Mesenchymal stem cell of adipose (primary cell): ENCODE data around the gene FUBP3.

DNA sequence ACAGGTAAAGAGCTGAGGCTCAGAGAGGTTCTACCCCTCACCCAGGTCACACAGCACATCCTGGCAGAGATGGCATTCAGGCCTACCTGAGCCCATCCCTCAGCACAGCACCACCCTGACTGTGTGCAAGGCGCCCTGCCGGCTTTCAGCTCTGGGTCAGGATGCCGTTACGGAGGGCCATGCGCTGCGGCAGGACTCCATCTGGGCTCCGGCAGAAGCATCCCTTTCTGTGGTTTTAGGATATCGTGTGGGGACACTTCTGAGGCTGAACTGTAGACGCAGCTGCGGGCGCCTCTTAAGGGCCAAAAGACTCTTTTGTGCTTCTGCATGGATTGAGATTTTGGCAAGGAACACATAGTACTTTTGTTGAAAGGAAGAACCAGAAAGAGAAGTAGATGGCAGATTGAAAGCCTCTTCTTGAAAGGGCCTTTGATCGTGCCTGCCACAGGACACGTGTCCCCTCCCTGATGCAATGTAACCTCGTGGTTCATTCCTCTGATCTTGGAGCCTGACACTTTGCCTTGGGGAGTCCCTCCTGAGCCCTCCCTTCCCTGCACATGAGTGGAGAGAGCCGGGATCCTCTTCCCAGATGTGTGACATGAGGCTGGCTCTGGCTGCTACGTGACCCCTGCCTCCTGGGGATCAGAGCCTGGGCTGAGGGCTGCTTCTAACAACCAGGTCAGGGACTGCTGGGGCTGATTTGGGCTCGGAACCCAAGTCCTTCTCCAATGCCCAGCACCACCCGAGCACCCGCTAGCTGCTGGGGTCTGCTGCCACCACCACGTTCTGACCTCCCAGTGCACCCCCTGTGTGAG is 31.4 kb downstream of the USP20 start:
- CAGE, long polyA plus RNA, result no peak

DNA sequence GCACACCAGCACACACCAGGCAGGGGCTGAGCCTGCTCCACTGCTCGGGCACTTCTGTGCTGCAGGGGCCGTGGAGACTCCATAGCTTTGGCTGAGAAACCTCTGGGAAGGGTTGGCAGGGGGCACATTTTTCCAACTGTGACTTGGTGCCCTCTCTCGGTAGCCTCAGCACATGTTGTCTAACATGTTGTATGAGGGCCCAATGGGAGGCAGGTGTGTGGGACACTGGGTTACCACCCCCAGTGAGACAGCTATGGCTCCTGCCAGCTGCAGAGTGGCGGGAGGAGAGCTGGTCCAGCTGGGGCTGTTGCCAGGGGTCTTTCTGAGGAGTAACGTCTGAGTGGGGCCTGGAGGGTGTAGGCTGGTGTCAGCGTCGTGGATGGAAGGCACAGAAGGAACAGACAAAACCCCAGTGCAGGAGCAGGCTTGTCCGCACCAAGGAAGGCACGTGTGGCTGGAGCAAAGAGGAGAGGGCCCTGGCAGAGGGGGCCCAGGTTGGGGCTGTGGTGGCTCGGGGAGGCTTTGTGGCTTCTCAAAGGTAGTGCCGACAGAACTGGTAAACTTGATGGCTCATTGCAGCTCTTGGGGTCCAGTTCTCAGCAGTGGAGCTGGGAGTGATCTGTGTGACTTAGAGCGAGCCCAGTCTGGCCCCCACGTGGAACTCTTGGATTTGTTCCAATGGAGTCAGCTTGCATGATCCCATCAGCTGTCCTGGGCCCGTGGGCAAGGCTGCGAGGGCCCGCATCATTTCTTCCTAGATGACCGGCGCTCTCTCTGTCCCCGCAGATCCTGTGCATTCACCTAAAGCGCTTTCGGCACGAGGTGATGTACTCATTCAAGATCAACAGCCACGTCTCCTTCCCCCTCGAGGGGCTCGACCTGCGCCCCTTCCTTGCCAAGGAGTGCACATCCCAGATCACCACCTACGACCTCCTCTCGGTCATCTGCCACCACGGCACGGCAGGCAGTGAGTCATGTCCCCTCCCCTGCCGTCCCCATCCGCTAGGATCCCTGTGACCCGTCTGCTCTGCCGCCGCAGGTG is 38.9 kb downstream of the USP20 start:
- CAGE, long polyA plus RNA, result no peak

DNA sequence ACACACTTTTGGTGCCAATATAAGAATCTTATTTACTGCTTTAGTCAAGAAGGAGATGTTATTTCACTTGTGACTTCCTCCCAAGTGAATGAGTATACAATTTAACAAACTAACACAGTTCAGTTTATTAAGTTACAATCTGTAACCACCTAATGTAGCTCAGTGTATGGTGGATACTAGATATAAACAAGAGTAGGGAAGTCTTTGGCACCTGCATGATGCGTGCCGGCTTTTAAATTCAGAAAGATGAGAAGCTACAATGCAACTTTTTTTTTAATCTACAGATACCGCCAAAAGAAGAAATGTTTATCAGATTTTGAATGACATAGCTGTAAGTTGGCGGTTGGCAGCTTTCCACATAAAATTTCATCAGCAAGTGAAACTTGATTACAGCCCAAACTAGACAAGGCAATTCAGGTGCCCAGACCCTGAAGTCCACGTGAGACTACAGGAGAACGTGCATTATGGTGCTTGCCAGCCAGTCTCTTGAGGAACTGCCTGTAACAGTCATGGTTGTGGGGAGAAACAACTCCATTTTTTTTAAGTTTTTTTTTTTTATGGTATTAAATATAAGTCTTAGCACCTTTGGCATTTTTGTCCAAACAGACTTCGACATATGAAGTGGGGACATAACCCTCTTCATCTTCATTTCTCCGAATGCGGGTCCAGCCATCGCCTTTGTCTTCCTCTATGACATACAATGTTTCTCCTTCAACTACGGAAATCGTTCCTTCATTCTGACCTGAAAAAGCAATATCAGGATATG is 60.2 kb downstream of the USP20 start:
- CAGE, long polyA plus RNA, result no peak

- CAGE, long polyA plus RNA, result no peak
Observed at GRCh38 chr9:129919841-129920133, 84.5 kb downstream of the USP20 start.

DNA sequence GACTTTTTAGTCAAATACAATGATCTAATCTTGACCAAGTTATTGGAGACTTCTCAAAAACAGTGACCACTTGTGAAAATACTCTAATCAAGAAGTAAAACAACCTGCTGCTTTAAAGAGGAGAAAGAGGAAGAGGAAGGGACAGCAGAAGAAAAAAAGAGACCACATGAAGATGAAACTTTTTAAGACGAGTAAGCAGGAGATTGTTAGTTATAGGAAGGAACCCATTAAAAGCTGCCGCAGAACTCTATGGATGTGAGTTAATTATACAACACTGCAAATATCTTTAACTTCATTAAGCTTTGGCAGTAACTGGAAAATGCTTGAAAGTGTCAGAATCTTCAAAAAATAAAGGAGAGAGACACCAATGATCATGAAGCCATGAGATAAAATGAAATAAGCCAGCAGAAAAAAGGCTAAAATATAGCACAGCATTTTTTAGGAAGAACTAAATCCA is 2.4 kb upstream of the FNBP1 start:
- CAGE, long polyA plus RNA, result no peak

DNA sequence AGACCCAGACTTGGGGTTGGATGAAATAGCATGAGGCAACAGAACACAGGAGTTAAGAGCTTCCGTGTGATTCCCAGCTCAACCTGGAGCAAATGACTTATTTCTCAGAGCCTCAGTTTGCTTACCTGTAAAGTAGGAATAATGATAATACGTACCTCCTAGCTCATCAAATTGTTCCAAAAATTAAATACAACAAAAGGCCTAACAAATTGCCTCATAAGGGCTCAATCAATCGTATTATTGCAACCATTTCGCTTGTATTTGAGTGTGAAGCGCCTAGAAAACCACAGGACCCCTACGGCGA is 564 bp upstream of the GPR107 start:
- CAGE, long polyA plus RNA, result no peak

- CAGE, long polyA plus RNA, result no peak
Observed at GRCh38 chr9:130077187-130077625, 23.5 kb downstream of the GPR107 start.

GRCh38 chr9:130107346-130108061 is 53.8 kb downstream of the GPR107 start:
- CAGE, long polyA plus RNA, result no peak

DNA sequence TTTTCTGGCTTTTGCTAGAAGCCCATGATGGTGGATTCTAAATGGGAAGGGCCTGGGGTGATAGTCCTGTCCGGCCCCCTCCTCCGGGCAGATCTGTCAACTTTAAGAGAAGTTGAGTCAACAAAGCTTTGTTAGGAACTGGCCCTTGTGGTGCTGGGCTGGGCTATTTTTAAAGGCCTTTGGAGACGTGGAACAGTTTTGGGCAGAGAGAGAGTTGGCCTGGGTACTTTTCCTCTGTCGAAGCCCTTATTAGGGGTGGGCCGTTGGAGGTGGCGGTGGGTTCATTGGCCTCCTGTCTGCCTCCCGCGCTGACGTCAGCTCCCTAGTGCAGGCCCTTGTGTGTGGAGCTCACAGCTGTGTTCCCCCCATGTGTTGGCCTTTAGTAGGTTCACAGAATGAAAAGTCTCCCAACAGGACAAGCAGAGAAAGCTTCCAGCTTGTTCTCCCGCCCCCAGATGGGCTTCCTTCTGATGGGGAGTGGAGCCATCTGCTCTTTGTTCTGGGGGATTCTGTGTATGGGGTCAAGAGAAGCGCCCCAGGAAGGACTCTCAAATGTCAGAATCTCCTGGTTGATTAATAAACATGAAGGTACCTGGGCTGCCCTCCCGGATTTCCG is 2.7 kb downstream of the NCS1 start:
- CAGE, long polyA plus RNA, result no peak

- CAGE, long polyA plus RNA, result no peak
Observed at GRCh38 chr9:130187017-130187802, 15.0 kb downstream of the NCS1 start.

DNA sequence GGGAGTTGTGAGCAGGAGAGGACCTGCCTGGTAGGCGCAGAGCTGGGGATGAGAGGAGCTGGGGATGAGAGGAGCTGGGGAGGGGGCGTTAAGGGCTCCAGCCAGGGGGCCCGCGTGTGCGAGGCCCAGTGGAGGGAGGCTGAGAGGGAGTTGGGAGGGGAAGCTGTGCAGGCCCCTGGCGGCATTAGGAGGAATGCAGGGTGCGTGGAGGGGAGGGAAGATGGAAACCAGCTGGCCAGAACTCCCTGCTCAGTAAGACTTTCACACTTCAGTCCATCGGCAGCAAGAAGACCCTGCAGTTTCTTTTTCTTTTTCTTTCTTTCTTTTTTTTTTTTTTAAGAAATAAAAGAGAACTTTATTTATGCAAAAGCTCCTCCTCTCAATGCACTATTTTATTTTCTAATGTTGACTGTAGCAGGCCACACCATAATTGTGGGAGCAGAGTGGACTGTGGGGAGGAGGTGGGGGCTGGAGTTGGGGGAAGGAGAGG is 45.1 kb upstream of the HMCN2 start:
- CAGE, long polyA plus RNA, result no peak

- CAGE, long polyA plus RNA, result no peak
Observed at GRCh38 chr9:130235613-130236340, 29.8 kb upstream of the HMCN2 start.

DNA sequence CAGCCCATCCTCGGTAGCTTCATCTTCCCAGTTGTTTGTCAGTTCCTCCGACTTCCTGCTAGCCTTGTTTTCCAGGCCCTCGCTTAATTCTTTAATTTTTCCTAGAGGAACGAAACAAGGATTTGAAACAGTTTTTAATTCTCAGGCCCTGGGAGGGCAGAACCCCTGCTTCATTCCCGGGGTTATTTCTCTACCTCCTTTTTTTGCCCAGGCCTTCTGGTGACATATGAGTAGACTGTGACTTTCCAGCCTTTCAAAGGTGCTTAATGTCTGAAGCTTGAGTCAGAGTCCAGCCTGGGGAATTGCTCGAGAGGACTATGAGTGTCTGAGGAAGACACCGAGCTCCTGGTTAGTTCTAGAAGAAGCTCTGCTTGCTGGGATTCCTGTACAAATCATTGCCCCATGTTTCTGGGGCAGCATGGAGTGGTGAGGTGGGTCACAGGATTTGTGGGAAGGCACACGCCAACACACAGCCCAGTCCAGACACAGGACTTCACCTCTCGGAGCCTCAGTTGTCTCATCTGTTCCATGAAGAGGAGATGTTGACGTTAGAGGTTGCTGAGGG is 4.2 kb upstream of the HMCN2 start:
- CAGE, long polyA plus RNA, result no peak

GRCh38 chr9:130393326-130394112 is 51.2 kb upstream of the ASS1 start:
- CAGE, long polyA plus RNA, result no peak

DNA sequence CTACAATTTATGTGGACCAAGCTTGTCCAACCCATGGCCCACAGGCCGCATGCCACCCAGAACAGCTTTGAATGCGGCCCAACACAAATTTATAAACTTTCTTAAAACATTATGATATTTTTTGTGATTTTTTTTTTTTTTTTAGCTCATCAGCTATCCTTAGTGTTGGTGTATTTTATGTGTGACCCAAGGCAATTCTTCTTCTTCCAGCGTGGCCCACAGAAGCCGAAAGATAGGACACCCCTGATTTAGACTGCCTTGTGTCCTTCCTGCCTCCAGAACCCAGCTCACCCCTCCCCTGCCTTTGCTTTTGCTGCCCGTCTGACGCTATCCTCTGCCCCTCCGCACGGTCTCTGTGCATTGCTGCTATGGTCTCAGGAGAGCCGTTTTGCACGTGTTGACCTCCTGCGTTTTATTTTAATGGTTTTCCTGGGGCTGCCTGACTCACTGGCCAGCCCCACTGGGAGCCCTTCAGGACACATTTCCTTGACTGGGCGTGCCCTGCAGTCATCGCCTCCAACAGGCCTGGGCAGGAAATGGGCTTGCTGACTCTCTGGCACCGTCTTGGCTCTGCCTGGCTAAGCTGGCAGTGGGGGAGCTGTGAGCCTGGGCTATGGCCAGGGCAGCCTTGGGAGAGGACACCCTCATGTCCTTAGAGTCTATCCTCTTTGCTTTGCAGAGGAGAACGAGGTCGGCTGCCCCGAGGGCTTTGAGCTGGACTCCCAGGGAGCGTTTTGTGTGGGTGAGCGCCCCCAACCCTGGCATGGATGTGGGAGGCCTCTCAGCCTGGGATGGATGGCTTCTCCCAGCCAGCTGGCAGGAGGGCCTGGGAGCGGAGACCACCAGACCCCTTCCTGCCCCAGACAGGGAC is 17.9 kb upstream of the ASS1 start:
- CAGE, long polyA plus RNA, result no peak

DNA sequence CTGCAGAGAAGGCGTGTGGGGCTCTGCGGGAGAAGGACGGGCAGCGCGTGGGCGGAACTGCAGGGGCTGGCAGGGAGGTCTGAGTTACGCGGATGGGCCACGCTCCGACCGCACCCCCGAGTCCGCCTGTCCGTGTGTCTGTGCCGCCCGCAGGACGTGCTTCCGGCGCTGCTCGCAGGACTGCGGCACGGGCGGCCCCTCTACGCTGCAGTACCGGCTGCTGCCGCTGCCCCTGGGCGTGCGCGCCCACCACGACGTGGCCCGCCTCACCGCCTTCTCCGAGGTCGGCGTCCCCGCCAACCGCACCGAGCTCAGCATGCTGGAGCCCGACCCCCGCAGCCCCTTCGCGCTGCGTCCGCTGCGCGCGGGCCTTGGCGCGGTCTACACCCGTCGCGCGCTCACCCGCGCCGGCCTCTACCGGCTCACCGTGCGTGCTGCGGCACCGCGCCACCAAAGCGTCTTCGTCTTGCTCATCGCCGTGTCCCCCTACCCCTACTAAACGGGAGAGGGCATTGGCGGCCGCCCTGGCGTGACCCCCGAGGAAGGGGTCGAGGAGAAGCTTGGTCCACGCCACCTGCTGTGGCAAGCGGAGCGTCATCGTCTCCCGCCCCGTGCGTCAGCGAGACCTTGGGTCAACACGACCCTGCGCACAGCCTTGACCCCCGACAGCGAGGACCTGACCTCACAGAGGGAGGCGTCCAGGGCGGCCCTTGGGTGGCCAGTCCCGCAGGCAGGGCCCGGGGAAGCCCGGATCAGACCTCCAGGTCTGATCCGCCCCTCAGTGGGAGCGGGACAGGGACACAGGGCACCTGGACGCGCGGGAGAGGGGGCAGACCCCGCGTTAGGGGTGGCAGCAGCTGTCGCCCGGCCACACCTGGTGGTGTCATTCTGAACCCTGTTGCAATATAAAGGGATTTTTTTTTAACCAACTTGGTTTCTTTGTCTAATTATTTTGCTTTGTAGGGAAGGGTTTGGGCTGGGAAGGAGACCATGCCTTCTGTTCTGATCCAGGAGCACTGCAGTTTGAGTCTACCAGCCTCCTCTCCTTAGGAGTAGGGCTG is 11.2 kb upstream of the ASS1 start:
- CAGE, long polyA plus RNA, result no peak

- CAGE, long polyA plus RNA, result no peak
Observed at GRCh38 chr9:130445530-130446075, 842 bp downstream of the ASS1 start.

DNA sequence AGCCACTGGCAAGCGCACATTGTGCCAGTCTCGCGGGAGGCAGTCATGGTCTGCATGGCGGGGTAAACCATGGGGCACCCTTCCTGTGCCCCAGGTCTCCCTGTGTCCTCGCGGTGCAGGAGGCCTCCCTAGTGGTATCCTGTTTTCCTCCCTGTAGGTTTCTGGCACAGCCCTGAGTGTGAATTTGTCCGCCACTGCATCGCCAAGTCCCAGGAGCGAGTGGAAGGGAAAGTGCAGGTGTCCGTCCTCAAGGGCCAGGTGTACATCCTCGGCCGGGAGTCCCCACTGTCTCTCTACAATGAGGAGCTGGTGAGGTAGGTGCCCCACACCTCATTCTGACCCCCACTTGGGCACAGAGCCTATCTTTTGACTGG is 49.9 kb downstream of the ASS1 start:
- CAGE, long polyA plus RNA, result no peak

- CAGE, long polyA plus RNA, result no peak
Observed at GRCh38 chr9:130547227-130547757, 32.1 kb upstream of the FUBP3 start.

GRCh38 chr9:130579332-130580371 is at the start of gene FUBP3:
Gene FUBP3, plus strand, starts transcription at chr9:130579577.
- CAGE, long polyA plus RNA, result no peak